ENCODE results near the gene MCF2L2.

GRCh38 chr3:180614272-180614556 lies 12.3 kb downstream of the TTC14 start:
- RRBS = no CpG with 5 or more reads among the region's 2 CpGs

GRCh38 chr3:180678805-180679112 lies 530 bp downstream of the CCDC39 start:
- RRBS = no CpG with 5 or more reads among the region's 9 CpGs

- RRBS = no CpG with 5 or more reads among the region's 38 CpGs
Measured at GRCh38 chr3:181695953-181696555, 15.7 kb upstream of the SOX2 start.

DNA sequence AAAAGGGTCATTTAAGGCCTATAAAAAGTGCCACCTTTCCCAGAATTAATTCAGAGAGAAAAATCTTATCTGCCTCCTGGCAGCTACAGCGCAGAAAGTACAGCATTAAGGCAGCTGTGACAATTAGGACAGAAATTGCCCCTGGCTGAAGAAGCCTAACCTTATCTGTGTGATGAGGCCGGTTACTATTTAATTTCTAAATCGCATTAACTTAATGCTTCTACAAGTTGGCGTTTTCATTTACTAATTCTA lies 1.2 kb downstream of the ATP11B start:
- RRBS = no CpG with 5 or more reads among the region's 4 CpGs

DNA sequence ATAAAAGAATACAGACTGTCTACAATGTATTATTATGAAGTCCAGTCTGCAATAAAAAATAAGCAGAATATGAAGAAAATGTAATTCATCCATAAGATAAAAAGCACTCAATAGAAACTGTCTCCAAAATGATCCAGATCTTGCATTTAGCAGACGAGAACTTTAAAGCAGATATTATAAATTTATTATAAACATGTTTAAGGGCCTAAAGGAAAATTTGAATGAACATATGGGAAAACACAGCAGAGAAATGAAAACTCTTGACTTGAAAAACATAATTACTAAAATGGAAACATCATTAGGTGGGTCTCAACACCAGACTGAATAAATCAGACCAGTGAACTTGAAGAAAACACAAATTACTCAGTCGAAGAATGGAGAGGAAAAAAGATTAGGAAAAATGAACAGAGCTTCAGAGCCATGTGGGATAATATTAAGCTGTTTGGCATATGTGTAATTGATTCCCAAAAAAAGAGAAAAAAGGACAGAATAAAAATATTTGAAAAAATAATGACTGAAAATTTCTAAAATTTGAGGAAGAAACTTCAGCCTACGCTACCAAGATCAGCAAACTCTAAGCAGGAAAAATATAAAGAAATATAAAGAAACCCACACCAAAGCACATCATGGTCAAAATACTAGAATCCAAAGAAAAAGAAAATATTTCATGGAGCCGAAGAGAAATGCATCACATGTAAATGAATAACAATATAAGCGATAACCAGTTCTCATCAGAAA lies 56.2 kb downstream of the ATP11B start:
- RRBS = no CpG with 5 or more reads among the region's 5 CpGs

DNA sequence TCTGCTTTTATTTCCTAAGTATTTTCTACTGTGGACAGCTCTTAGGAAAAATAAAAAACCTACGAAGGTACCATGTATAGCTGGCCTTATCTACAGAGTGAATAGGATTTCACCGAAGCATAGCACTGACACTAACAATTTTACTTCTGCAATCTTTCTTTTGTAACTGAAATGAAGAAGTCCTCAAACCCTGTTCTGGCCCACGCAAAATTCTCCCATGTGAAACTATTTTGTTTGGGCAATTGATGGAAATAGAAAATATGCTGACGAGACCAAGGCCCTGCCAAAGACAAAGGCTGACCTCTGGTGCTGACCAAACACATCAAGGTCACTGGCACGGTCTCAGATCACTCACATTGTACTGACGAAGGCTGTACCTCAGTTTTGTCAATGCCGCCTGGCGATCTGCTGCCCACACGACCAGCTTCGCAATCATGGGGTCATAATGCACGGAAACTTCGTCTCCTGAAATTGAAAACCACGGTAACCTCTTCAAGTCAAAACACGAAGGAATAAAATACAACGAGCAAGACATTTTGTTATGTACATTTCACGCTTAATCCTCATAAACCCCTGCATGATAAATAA lies 58.4 kb upstream of the DCUN1D1 start:
- RRBS = no CpG with 5 or more reads among the region's 16 CpGs

DNA sequence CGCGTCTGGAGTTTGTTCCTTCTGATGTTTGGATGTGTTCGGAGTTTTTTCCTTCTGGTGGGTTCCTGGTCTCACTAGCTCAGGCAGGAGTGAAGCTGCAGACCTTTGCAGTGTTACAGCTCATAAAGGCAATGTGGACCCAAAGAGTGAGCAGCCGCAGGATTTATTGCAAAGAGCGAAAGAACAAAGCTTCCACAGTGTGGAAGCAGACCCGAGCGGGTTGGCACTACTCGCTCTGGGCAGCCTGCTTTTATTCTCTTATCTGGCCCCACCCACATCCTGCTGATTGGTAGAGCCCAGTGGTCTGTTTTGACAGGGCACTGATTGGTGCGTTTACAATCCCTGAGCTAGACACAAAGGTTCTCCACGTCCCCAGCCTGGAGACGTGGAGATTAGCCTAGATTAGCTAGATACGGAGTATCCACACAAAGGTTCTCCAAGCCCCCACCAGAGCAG lies 3.8 kb upstream of the MCCC1 start:
- RRBS = no CpG with 5 or more reads among the region's 12 CpGs

GRCh38 chr3:183265990-183266807 lies 13.1 kb downstream of the B3GNT5 start:
- RRBS = no CpG with 5 or more reads among the region's 6 CpGs

- RRBS = no CpG with 5 or more reads among the region's 3 CpGs
Measured at GRCh38 chr3:183381092-183381503, 47.3 kb downstream of the MCF2L2 start.

DNA sequence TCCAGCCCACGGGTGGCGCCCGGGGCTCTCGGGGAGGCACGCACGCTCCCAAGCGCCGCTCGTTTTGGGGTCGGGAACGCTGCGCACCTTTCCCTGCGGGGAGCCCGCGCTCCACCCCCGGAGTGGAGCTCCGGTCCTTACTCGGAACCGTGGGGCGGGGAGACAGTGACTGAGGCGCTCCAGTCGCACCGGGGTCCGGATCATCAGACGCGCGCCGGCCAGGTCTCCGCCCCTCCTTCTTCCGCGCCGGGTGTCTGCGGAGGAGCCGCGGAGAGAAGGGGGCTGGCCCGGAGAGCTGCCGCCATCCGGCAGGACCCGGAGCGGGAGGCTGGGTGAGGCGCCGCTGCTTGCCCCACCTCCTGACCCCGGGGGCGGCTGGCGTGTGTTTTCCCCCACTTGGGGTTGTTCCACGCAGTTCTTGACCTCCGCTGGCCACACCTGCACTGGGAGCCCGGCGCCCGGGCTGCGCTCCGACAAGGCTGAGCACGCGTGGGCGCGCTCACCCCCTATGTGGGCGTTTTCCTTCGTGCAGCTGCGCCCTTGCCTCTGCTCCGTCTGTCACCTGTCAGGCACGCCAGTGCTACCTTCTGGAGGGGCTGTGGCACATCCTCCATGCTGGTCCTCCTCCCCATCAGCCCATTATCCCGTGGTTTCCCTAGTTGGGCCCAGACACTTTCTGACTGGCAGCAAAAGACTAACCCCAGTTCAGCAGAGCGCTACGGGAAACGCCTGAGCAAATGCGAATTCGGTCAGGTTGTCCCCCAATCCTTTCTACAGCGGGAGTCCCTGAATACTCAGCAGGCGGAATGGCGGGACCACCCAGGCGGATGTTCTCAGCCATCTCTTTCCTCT lies at the start of gene MCF2L2:
TSS of gene MCF2L2 (minus strand) at position 171 of the 852 bp plus-strand sequence.
- RRBS = 2% methylated on average over 32 of the region's 71 CpGs

- RRBS = no CpG with 5 or more reads among the region's 3 CpGs
Measured at GRCh38 chr3:183541639-183542153, 13.8 kb downstream of the KLHL6 start.

DNA sequence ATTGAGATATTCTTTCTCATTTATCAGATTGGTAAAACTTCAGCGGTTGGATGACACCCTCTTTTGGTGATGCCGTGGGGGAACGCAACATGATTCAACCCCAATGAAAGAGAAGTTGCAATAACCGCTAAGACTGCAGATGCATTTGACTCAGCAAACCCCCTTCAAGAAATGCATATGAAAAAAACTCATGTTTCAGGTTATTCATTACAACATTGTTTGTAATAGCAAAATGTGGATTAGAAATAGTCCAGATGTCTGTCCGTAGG lies 3.5 kb downstream of the KLHL6 start:
- RRBS = no CpG with 5 or more reads among the region's 5 CpGs

DNA sequence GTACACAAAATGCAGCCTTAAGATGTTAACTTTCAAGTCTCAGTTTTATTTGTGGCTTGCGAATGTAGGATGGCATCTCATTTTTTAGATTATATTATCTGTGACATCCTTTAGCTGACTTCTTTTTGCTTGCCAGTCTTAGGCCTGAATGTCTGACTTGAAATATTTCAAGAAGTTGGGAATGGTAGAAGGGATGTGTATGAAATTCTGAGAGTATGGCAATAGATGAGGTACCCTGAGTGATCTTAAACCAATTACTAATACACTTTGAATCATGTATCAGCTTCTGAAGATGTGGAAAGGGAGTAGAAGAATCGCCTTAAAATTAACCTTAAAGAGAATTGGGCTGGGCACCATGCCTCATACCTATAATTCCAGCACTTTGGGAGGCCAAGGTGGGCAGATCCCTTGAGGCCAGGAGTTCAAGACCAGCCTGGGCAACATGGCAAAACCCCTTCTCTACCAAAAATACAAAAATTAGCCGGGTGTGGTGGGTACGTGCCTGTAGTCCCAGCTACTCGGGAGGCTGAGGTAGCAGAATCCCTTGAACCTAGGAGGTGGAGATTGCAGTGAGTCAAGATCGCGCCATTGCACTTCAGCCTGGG lies 13.1 kb downstream of the KLHL24 start:
- RRBS = no CpG with 5 or more reads among the region's 7 CpGs

DNA sequence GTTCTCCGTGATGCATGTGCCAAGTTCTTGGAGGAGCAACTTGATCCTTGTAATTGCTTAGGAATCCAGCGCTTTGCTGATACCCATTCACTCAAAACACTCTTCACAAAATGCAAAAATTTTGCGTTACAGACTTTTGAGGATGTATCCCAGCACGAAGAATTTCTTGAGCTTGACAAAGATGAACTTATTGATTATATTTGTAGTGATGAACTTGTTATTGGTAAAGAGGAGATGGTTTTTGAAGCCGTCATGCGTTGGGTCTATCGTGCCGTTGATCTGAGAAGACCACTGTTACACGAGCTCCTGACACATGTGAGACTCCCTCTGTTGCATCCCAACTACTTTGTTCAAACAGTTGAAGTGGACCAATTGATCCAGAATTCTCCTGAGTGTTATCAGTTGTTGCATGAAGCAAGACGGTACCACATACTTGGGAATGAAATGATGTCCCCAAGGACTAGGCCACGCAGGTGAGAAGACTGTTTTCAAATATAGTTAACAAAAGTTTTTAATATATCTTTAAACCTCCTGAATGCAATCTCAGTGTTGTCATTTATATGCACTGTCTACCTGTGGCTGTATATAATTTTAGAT lies 15.5 kb downstream of the KLHL24 start:
- RRBS = no CpG with 5 or more reads among the region's 11 CpGs

DNA sequence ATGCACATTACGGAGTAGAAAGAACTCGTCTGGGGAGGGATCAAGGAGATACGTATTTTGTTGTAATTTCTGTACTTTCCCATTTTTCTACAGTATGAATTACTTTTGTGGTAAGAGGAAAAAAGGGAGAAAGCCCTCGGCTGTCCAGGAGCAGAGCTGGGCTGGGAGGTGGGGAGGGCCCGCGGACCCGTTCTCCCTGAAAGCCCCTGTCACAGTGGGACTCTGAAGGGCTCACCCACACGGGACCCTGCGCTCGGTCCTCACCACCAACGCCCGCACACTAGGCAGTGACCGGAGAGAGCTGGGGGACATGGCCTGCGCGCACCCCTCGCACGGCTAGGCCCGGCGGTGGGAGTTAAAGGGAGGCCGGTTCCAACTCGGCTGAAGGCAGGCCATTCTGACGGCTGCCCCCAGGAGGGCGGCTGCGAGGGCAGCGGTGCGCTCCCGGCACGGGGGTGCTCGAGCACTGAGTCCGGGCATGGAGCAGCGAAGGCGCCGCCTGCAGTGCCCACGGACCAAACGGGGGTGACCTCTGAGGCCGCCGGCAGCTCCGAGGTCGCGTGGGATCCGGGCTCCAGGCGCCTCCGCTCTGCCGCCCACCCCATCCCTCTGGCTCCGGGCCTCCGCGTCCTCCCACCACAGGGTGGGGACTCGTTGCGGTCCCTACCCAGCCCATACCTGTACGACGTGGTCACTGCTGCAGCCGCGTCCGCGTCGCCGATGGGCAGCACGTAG lies 741 bp downstream of the MAP6D1 start:
- RRBS = 2% methylated on average over 29 of the region's 58 CpGs

- RRBS = no CpG with 5 or more reads among the region's 14 CpGs
Measured at GRCh38 chr3:183920498-183920841, 35.8 kb upstream of the PARL start.

DNA sequence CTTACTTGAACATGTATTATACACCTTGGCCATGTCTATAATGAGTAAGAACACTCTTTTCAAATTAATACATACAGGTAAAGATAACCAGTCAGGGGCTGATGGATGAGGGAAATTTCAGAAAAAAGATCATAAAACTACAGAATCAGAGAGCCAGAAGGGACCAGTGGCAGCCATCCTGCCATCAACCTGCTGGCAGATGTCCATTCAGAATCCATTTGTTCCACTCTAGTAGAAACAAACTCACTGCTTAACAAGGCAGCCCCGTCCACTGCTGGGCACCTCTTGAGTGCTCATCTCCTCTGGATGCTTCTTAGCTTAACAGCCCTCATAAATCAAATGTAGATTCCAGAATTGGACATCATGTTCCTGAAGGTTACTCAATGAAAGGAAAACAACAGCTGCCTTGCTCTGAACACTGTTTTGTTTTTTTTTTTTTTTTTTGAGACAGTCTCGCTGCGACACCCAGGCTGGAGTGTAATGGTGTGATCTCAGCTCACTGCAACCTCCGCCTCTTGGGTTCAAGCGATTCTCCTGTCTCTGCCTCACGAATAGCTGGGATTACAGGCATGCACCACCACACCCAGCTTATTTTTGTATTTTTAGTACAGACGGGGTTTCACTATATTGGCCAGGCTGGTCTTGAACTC lies 37.3 kb downstream of the ABCC5 start:
- RRBS = no CpG with 5 or more reads among the region's 7 CpGs

- RRBS = no CpG with 5 or more reads among the region's 12 CpGs
Measured at GRCh38 chr3:183988066-183988701, 29.5 kb downstream of the ABCC5 start.

- RRBS = 1% methylated on average over 4 of the region's 12 CpGs
Measured at GRCh38 chr3:184005926-184006643, 11.6 kb downstream of the ABCC5 start.

DNA sequence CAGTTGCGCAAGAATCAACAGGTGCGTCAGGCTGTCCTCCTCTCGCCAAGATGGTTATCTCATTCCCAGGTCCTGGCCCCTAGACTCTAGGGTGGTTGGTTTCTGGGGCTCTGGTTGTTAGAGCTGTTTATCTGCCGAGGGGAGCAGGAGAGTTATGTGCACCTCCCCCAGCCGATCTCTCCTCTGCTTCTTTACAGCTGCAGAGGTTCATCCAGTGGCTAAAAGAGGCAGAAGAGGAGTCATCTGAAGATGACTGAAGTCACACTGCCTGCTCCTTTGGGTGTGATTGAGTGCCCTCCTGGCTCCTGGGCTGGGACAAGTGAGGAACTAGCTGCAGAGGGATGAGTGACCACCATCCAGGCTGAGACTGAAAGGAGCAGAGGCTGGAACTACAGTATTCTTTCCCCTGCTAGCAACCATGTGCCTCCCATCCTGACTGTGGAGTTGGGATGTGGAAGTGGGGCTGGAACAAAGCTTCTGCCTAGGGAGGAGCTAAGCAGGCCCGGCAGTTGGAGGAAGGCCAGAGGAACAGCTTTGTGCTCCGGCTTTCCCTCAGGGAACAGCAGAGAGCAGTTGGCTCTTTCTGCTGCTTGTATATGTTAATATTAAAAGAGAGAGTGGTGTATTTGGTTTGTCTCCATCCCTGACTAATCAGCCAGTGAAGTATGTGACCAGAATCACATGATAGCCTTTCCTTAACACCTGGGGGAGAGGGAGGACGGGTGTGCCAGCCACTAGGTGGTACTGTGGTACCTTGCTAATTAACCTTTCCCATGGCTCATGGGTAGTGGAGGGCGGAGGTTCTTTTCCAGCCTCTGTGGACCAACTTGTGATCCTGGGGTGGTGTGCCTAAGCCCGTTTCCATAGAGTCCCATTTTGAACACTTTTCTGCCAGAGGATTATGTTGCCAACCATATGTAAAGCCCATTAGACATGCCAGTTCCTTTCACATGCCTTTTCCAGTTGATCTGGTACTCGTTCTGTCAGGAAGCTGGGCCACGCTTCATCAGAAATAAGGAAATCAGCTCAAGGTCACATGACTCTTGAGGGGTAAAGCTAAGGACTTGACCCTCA lies 9.9 kb downstream of the EIF2B5 start:
- RRBS = 7% methylated on average over 2 of the region's 12 CpGs

Data from T47D (cell line).